M059J (cell line): ENCODE data around the genes HECTD2 and EXOC6.

DNA sequence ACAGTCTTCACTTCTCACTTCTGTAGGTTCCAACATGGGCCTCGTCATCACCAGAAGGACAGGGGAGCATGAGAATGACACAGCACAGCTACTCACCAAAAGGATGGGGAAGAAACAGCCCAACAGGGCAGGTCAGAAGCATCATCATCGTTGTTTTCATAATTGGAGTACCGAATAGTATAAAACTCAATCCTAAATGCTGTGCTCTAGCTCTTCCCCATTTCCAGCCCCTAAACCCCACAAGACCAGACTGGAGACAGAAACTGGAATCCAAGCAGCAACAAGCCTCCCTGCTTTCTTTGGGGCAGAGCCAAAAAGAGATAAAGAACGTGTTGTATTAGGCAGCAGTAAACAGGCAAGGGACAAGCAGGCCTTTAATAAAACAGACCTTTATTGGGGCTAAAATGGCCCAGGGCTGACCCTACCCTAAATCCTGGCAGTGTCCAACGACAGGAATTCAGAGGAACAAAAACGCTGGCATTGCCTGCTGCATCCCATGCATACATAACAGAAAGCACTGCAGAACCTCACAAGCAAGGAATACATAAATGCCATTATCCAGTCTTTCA is 102.4 kb upstream of the ANKRD1 start:
- RAMPAGE, long total RNA, result no peak

DNA sequence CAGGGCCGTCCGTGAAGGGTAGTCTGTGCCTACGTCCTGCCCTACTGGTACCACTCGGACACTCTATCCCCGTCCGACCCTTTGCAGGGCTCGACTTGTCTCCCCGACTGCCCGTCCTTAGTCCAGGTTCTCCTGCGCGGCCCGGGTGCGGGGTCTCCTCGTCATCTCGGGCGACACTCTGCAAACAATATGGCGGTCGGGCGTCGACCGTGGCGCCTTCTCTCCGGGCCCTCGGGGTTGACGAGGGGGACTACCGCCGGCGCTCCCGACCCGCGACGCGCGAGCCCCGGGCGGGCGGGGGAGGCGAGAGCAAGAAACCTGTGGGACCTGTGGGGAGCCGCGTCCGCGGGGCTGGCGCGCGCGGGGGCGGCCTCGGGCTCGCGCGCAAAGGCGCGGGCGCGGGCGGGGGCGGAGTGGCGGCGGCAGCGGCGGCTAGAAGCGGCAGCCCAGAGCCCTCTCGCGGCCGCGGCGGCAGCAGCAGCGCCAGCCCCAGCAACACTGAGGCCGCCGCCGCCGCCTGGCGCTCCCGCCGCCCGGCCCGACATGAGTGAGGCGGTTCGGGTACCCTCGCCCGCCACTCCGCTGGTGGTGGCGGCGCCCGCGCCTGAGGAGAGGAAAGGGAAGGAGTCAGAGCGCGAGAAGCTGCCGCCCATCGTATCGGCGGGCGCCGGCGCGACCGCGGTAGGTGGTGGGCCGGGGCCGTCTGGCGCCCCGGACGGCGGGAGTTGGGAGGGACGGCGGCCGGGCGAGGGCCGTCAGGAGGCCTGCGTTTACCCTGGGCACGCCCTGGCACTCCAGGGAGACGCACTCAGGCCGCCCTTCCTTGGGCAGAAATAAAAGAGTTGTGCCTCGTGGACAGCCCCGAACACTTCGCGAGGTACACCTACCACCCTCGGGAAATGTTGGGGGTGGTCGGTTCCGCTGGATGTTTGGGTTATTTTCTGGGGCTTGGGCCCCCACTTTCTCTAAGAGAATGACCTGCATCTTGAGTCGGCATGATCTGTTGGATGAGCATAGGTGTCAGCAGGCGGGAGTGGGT is at the start of gene HECTD2:
Gene HECTD2 (plus strand): TSS at position 449 of the 1,039 bp plus-strand sequence.
- RAMPAGE, long total RNA, result no peak

- RAMPAGE, long total RNA, result no peak
Measured at GRCh38 chr10:91557262-91557663, 75.6 kb downstream of the PPP1R3C start.

DNA sequence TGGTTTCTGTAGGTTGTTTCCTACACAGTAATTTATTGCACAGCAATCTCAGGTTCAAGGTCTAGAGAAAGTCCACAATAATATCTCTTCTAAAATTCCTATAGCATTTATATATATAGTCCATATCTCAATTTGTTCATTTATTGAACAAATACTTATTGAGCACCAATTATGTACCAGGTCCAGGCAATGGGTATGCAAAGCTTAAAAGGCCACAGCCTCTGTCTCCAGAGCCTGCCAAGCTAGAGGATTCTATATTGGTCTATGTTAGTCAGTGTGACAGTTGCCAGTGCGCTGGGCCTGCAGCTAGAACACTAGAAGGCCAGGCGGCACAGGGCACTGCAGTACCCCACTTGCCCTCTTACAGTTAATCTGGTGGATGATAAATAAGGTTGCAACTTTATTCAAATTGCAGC is 68.9 kb downstream of the PPP1R3C start:
- RAMPAGE, long total RNA, result no peak

DNA sequence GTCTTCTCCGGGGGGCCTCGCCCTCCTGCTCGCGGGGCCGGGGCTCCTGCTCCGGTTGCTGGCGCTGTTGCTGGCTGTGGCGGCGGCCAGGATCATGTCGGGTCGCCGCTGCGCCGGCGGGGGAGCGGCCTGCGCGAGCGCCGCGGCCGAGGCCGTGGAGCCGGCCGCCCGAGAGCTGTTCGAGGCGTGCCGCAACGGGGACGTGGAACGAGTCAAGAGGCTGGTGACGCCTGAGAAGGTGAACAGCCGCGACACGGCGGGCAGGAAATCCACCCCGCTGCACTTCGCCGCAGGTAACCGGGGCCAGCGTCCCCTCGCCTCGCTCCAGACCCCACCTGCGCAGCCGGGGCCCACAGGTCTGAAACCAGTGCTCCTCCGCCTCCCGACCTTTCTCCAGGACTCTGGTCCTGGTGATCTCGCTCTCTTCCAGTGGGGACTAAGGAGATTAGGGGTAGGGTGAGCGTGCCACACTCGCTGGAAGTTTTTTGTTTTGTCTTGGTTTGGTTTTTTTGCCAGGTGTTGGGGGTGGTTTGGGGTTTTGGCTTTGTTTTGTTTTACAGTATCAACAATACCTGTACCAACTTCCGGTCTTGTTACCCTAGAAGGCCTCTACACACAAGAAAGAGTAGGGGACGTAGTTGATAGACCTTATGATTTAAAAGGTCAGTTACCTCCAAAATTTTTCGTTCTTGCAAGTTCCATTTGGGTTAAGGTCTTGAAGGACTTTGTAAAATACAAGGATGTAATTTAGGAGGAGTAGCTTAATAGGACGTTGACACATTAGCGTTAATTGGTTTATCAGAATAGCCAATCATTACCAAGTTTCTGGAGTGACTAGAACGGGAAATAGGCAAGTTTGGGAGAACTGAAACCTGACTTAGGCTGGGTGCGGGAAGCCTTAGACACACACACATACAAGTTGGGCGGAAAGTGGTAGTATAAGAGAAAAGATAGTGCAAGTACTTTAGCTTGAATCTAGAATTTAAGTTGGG is 667 bp downstream of the TNKS2 start:
- RAMPAGE, long total RNA, result no peak

DNA sequence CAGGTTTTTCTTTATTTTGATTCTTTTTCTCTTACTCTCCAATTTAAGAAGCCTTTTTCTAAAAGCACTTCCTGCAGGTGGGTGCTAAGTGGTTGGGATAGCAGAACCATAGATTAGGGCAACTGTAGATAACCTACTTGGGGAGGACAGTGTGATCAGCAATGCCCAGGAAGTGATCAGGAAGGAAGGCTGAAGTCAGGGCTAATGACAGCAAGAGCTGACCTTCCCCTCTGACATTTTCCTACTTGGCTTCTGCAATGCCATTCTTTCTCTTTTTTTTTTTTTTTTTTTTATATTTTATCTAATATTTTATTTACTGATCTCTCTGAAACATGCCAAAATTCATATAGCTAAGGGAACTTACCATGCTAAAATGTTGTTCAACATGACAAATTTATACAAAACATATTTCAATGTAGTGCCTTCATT is 7.6 kb downstream of the TNKS2 start:
- RAMPAGE, long total RNA, result no peak

DNA sequence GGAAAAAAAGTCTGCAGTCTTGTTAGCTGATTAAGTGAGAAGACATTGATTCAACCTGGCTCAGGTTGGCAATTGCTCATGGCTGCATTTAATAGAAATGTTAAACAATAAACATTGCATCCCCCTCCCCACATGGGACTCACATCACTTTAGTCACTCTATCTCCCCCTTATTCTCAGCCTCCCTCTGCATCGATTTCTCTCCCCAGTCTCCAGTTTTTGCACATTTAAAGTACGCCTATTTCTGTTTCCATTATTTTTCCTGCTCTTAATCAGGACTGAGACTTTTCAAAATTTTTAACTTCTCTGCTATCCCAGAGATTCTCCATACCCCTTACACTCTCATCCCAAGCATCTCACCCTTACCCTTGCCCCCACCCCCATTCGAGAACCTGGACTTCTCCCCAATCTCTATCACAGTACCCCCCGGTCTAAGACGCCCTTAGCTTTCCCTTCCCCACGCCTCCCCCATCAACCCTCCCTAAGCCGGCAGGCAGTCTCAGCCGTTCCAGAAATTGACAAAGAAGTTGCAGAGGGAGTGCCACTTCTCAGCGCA is 1.5 kb downstream of the FGFBP3 start:
- RAMPAGE, long total RNA, result no peak

DNA sequence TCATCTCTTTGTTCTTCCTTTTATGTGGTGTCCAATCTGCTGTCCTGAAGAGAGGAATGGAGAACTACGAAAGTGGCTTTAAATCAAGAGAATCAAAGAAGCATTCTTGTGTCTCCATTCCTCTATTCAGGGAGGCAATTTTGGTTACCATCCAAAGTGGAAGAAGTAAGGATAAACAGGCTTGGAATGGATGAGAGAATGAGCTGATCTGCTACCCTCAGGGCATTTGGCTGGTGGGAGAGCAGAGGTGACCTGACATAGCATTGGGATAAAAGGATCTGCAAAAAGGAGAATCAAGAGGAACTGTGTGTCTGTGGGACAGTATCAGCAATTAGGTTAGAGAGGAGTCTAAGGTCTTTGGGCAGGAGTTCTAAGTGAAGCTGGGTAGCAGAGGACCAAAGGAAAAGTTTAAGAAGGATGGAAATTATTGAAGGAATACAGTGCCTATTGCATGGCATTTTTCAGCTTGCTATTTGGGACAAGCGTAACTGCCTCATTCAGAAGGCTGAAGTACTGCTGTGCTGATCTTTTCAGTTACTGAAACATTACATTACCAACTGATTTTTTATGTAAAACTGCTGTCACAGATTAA is 8.3 kb downstream of the BTAF1 start:
- RAMPAGE, long total RNA, result no peak

GRCh38 chr10:92108161-92108614 is 182.7 kb downstream of the CPEB3 start:
- RAMPAGE, long total RNA, result no peak

DNA sequence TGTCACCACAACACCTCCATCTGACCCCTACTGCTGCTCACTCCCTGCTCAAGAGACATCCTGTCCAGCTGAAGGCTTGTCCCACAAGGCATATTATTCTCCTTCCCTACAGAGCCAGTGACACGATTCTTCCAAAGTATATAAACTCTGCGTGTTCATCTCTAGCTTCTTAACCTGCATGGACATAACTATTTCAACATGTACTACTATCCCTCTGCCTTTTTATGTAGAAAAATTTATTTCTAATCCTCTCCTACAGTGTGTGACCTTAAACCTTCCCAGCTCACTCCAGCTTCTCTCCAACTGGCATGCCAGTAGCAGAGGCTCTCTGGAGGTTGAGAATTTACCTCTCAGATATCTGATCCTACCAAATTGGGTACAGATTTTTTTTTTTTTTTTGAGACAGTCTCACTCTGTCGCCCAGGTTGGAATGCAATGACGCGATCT is 182.0 kb downstream of the CPEB3 start:
- RAMPAGE, long total RNA, result no peak

GRCh38 chr10:92238450-92239076 is 52.3 kb downstream of the CPEB3 start:
- RAMPAGE, long total RNA, result no peak

DNA sequence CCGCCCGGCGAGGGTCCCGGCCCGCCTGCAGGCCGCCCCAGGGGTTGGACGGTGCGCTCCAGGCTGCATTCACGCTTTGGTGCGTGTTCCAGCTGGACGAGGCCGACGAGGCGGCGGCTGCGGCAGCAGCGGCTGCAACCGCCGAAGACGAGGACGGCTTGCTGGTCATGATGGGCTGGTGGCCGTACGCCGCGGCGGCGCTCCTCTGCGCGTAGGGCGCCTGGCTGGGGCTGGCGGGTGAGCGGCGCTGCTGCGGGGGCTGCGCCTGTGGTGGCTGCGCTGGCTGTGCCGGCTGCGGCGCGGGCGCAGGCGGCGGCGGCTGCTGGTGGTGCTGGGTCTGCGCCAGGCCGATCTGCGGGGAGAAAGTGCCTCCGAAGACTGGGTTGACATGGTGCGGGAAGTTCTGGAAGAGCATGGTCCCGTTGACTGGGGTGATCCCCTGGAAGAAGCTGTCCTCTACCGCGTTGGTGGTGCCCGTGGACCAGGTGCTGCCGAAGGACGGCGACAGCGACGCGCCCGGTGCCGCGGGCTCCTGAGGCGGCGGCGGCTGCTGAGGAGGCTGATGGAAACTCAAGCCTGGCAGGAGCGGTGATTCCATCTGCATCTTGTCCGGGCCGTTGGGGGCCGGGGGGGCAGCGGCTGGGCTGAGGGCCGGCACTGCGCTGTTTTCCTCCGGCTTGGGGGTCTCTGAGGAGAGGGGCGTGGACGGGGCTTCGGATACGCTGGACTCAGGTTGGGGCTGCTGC is 51.2 kb downstream of the CPEB3 start:
- RAMPAGE, long total RNA, result no peak

DNA sequence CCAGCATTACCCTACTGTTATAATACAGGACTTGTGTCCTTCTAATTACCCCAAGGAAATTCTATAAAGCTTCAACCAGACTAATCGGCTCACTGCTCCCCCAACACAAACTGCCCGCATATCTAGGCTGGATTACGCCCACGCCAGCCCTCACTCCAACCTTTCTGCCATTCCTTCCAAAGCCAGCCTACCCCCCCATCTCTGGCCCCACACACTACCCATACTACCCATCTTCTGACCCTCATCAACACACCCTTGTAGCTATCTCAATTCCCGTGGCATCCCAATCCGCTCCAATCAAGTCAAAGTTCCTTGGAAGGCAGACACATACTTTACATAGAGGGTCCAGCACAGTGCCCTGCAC is 1.3 kb downstream of the IDE start:
- RAMPAGE, long total RNA, result no peak

DNA sequence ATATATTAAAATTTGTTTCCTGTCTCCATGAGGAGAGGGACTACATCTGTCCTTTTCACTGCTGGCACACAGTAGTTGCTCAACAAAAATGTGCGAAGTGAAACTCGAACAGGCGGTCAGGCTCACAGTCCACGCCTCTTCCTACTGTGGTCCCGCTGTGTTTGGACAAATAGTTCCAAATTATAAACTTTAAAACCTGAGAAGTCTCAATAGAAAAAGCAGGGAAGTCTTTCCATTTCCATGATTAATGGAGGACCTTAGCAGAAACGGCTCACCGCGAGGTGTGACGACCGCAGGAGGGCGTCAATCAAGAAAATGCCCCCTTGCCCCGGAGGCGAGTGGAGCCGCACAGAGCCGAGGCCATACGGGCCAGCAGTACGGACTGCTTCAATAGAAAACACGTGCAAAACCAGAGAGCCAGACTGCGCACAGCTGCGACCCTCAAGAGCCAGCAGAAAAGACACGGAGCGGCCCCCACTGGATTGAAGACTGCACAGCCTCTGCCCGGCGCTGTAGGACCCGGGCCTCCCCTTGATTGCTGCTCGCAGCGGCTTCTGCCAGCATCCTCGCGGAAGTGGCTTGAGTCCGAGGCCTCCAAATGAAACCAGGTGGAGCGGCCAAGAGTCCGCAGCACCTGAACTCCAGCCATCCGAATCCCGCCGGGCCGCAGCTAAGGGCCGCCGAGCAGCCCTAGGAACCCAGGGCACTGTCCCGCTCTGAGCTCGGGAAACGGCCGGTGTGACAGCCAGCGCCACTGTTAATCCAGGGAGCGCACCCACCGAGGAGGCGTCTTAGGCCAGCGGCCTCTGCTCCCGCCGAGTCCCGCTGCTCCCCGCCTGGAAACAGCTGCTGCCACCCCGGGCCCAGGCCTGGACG is 847 bp upstream of the HHEX start:
- RAMPAGE, long total RNA, result no peak

- RAMPAGE, long total RNA, result no peak
Measured at GRCh38 chr10:92697047-92697852, 7.5 kb downstream of the HHEX start.

- RAMPAGE, long total RNA, result no peak
Measured at GRCh38 chr10:92756937-92757742, 67.4 kb downstream of the HHEX start.

GRCh38 chr10:92834364-92835048 is 13.8 kb upstream of the EXOC6 start:
- RAMPAGE, long total RNA, result no peak

DNA sequence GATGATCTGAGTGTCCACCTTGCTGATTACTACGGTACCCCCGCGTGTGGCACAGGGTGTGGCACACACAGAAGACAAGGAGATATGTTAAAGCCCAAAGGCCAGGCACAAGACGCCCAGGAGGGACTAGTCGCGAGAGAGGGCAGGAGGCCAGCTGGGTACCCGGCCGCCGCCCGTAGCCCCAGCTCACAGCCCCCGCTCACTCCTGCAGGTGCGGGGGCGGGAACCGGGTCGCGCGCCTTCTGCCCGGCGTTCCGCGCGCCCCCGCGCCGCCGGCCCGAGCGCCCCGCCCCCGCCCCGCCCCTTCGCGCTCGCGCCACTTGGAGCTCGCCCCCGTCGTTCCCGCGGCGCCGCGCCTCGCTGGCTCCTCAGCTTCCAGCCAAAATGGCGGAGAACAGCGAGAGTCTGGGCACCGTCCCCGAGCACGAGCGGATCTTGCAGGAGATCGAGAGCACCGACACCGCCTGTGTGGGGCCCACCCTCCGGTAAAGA is at the start of gene EXOC6:
Gene EXOC6 (plus strand): TSS at position 371 of the 492 bp plus-strand sequence.
- RAMPAGE, long total RNA, result no peak

- RAMPAGE, long total RNA, result no peak
Measured at GRCh38 chr10:93272841-93273326, 199.2 kb downstream of the CYP26A1 start.

DNA sequence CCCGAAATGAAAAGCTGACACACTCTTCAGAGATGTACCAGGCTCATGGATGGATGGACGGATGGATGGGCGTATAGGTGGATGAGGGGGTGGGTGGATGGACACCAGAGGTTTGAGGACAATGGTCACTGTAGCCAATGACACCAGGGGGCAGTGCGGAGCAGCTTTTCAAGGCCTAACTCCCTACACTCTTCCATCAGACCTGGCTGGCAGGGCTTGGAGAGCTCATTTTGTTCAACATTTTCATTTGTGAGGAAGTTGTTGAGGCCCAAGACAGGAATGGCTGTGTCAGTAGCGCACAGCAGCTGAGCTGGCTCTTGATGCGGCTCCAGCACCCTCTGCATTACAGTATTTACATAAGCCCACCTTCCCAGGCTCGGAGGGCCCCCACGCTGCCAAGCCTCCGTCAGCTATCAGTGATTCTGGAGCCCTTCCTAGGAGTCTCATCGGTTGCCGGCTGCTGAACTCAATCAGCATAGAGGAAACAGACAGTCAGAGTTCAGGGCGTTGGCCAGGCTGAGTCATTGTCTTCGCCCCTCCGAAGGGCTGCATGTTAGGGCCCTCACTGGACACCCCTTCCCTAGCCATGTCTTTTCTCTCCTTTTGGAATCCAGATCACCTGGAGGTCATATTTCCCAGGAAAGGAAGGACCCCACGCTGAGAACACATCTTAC is 11.5 kb upstream of the FFAR4 start:
- RAMPAGE, long total RNA, result no peak